ENCODE measurements around a stretch of chr13.

- PRO-cap = no peak
These were observed 52.0 kb upstream of the UBL3 start for GRCh38 chr13:29902247-29902972.

- PRO-cap = no peak
These were observed 222.1 kb upstream of the UBL3 start for GRCh38 chr13:30072396-30073086.

DNA sequence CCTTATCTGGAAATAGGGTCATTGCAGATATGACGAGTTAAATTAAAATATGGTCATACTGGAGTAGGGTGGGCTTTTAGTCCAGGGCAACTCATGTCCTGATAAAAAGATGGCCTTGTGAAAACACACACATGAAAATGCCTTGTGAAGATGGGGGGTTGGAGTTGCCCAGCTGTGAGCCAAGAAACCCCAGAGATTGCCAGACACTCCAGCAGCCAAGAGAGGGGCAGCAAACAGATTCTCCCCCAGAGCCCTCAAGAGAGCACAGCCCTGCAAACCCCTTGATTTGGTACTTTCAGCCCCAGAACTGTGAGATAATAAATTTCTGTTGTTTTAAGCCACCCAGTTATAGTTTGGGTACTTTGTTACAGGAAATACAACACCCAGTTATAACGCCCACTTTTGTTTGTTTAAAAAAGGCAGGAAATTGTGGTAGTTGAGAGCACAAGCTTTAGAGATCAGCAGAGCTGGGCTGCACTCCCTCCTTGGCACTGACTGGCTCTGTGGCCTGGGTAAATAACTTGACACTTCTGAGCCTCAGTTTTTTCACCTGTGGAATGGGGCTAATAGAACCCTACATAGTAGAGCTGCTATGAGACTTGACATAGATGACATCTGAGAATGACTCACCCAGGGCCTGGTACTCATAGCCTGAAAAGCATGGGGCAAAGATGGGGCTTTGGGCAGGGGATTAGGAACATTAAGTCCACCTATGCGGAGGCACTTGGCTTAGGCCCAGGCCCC lies 159.4 kb downstream of the KATNAL1 start:
- PRO-cap = no peak

GRCh38 chr13:30157598-30158059 lies 149.7 kb downstream of the KATNAL1 start:
- PRO-cap = no peak

DNA sequence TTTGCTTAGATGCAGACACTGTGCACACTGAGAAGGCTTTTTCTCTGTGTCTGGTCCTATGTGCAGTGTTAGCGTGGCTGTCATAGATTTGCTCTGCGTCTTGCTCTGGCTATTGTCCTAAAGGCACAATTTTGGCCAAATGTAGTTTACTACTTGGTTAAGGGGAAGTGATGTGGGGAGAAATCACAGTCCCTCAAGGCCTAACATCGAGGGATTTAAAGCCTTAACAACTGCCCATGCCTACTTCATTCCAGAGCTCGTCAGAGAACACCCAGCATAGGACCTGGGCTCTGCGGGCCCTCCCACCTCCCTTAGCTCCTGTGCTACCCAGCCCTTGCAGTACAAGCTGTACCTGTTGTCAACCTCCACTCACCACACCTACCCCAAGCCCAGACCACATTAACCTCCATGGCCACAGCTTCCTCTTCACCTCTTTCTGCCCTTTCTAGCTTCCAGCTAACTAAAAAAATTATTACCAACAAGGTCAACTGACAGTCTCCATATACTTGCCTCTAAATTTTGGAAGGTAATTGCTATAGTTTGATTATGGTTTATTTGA lies 39.0 kb upstream of the KATNAL1 start:
- PRO-cap = no peak

GRCh38 chr13:30371439-30372524 lies 50.5 kb upstream of the UBE2L5 start:
- PRO-cap = no peak

GRCh38 chr13:30395447-30395956 lies 26.8 kb upstream of the UBE2L5 start:
- PRO-cap = bidirectional peak, plus-strand start at chr13:30395681, minus-strand start at chr13:30395548

- PRO-cap = no peak
These were observed 23.7 kb upstream of the UBE2L5 start for GRCh38 chr13:30398385-30399140.

GRCh38 chr13:30607745-30608381 lies 9.9 kb upstream of the USPL1 start:
- PRO-cap = no peak

DNA sequence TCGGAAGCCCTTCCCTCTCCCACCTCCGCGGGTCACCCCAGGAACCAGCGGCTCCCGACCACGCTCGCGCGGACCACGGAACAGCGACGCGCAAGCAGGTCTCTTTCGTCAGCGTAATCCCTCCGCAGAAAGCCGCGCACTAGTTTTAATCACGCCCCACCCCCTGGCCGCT lies 367 bp upstream of the USPL1 start:
- PRO-cap = bidirectional peak, plus-strand start outside the sequence, minus-strand start at position 119 of the sequence

DNA sequence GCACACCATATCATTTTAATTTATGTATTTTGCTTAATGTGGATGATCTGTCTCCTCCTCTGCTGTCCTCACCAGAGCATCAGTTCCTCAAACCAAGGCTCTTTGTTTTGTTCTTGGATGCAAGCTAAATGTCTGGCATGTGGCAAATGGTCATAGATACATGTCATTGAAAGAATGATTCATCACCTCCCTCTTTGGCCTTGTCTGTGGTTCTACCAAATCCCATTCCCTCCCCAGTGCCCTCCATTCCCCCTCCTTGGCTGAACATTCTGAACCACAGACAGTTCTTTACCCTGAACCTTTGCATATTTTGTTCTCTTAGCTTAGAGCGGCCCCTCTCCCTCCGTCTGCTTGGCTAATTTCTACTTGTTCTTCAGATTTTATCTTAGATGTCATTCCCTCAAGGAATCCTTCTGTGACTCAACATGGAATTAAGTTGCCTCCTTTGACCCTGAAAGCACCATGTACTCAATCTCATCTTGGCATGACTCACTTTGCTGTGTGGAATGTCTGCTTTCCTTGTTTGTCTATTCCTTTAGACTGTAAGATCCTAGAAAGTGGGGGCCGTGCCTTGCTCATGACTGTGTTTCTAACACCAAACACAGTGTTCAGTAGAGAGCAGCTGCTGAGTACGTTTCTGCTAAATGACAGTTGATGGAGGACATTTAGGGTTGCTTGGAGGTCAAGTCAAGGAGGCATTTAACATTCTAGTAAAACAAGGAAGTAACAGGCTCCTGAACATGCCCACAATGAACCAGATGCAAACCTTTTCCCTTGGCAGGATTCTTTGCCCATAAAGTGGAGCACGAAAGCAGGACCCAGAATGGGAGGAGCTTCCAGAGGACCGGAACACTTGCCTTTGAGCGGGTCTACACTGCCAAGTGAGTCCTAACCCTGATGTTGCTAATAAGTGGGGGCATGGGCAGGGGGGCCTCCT lies 8.2 kb downstream of the ALOX5AP start:
- PRO-cap = no peak

DNA sequence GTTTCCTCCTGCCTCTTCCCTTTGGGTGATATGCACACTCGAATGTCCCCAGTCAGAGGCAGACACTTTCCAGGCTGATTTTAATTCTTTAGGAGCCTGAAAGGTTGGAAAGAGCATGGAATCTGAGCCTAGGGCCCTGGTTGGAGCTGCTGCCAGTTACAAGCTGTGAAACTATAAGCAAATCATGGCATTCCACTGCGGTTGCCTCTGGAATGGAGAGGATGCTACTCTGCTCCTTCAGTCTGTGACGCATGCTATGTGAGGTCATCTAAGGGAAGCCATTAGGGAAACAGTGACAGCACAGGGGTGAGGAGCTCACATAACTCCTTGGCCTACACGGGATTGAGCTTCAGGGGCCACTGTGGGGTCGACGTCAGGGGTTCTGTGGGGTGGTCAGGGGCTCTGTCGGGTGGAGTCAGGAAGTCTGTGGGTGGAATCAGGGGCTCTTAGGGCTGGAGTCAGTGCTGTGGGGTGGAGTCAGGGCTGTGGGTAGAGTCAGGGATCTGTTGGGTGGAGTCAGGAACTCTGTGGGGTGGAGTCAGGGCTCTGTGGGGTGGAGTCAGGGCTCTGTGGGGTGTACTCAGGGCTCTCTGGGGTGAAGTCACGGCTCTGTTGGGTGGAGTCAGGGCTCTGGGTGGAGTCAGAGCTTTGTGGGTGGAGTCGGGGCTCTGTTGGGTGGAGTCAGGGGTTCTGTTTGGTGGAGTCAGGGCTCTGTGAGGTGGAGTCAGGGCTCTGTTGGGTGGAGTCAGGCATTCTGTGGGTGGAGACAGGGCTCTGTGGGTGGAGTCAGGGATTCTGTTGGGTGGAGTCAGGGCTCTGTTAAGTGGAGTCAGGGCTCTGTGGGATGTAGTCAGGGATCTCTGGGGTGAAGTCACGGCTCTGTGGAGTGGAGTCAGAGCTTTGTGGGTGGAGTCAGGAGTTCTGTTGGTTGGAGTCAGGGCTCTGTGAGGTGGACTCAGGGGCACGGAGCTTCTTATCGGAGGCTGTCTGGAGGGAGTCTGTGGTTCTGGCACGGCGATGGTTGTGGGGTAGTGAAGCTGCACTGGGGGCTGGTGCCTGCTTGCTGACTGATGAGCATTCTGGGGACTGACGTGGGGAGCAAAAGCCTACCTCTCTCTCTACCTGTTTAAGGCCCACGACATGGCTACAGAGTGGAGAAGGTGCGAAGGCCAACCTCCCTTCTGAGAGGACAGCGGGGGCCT lies 35.7 kb upstream of the MEDAG start:
- PRO-cap = bidirectional peak, plus-strand start at position 895 of the sequence, minus-strand start at position 463 of the sequence; unidirectional peak, plus-strand start at position 976 of the sequence

DNA sequence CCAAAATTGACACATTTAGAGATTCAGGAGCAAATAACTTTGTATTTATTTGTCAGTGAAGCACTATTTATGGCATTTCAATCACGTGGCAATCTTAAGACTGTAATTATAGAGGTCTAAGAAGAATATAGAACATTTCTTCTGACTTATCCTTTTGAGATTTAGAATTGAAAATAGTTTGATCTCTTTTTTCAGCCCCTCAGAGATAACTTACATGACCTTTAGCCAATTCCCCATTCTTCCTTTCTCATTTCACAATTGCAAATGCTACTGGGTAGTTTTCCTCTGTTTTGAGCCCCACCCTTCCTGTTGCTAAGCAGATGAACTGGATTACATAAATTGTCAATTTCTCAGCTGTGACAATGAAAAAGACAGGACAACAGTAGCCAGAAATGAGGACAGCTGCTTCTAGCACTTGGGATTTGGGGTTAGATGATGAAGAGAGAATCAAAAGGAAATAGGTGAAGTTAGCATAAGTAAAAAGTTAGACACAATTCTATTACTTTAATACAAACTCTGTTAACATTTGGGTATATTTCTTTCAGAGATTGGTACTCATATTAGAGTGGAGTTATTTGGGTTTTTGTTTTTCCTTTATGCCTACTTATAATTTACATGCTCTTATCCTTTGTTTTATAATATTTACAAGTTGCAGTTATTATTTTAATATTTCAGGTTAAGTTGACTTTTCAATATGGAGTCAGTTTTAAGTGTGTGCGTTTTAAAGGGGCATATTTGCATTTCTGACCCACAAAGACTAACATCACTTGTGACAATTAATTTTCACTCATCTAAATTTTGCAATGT lies 122.5 kb upstream of the FRY start:
- PRO-cap = no peak

DNA sequence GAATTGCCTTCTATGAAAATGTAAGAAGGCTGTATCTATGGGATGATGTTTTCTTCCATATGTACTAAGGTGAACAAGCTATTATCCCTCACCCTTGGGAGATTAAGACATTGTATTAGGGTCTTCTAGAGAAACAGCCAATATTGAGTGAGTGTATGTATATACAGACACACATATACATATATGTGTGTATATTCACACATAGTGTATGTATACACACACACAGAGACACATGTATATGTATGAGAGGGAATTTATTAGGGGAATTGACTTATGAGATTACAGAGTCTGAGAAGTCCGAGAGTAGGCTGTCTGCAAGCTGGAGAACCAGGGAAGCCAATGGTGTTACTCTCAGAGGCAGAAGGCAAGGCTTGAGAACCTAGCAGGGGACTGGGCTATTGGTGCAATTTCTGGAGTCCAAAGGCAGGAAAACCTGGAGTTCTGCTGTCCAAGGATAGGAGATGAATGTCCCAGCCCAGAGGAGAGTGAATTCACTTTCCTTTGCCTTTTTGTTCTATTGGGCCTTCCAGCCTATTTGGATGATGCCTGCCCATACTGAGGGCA lies 86.0 kb downstream of the PDS5B start:
- PRO-cap = no peak

GRCh38 chr13:32845945-32846480 lies 170.2 kb upstream of the KL start:
- PRO-cap = no peak

GRCh38 chr13:32969520-32969768 lies 46.8 kb upstream of the KL start:
- PRO-cap = unidirectional peak, plus-strand start at chr13:32969622

DNA sequence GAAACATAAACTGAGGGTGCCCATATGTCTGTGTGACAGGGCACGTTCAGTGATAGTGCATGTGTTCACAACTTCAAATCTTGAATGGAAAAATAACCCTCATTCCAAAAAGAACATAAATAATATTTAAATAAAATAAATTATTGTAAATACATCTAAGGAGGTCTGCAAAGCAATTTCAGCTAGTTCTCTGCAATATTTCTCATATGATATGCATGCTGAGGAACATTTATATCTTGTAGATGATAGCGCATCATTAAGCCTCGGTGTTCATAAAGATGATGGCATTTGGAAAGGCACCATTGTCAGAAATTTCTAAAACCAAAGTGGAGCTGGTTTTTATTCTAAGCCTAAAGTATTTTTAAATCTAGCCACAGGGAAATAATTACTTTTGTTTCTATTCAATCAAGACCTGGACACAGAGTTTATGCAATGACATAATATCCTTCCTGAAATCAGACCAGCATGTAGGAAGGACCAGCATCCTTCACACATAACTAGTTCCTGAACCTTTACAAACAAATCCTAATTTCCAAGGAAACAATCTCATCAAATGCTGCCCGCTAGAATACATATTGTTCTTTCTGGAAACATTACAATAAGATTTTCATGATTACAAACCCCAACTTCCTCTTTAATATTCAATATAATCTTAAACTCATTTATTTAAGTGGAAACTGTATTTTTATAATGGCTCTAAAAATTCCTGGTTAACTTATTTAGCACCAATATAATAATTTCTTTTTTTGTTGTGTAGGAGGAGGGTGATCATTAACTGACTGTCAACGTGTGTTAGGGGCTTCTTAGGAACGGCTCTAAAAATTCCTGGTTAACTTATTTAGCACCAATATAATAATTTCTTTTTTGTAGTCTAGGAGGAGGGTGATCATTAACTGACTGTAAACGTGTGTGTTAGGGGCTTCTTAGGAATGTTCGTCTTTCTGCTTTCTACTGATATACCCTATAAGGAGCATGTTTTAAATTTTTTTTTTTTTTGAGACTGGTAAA lies 1.5 kb downstream of the STARD13 start:
- PRO-cap = unidirectional peak, plus-strand start at position 458 of the sequence; unidirectional peak, plus-strand start at position 528 of the sequence

- PRO-cap = no peak
These were observed 31.9 kb upstream of the STARD13 start for GRCh38 chr13:33317387-33317894.

DNA sequence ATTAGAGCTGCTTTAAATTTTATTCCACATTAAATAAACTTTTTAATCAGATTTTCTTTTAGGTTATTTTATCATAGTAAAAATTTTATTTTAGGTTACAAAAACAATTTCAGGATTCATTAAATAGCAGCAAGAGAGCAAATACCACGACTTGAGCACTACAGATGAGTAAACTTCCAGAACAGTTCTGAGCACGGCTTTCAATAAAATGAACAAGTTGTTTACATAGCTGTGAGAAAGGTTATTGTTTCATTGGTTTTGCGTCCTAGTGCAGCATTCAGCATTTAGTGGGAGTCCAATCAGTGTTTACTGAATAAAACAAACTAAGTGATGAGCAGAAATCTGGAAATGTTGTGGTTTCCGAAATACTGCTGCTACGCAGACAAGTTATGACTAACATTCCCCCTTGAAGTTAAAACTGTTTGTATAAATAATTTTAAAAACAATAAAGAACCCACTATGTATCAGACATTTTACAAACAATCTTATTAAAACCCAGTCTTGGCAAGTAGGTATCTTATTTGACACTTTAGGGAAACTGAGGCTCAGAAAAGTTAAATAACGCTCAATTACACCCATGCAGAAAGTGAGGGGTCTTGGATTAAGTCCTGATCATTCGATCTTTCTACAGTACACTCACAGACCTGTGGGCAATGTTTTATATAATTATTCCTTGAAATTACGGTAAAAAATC lies 251.5 kb upstream of the STARD13 start:
- PRO-cap = no peak

DNA sequence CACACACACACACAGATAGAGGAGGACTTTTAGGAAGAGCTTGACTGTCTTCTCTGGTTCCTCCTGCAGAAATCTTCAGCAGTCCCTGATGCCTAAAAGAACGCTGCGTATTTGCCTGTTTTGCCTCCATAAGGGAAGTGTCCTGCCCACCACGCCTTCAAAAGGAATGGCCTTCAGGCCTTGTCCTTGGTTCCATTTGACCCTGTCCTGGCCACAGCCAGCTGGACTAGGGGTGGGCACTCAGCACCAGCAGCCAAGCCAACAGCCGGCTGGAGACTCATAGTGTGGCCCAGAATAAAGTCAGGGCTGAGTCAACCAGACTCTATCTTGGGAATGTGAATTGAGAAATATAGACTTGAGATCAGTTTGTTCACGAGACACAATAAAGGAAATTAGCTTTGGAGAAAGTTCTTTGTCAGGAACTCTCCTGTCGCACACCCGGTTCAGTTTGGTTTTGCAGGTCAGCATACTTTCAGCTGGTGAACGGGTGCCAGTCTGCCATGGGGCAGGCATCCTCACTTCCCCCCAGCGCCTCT lies 174.7 kb upstream of the RFC3 start:
- PRO-cap = no peak

Measured in trachea (tissue), 1 donor.